Hematopoietic multipotent progenitor cell (in vitro differentiated cells): Measurements from ENCODE around the genes TKT and HESX1.

DNA sequence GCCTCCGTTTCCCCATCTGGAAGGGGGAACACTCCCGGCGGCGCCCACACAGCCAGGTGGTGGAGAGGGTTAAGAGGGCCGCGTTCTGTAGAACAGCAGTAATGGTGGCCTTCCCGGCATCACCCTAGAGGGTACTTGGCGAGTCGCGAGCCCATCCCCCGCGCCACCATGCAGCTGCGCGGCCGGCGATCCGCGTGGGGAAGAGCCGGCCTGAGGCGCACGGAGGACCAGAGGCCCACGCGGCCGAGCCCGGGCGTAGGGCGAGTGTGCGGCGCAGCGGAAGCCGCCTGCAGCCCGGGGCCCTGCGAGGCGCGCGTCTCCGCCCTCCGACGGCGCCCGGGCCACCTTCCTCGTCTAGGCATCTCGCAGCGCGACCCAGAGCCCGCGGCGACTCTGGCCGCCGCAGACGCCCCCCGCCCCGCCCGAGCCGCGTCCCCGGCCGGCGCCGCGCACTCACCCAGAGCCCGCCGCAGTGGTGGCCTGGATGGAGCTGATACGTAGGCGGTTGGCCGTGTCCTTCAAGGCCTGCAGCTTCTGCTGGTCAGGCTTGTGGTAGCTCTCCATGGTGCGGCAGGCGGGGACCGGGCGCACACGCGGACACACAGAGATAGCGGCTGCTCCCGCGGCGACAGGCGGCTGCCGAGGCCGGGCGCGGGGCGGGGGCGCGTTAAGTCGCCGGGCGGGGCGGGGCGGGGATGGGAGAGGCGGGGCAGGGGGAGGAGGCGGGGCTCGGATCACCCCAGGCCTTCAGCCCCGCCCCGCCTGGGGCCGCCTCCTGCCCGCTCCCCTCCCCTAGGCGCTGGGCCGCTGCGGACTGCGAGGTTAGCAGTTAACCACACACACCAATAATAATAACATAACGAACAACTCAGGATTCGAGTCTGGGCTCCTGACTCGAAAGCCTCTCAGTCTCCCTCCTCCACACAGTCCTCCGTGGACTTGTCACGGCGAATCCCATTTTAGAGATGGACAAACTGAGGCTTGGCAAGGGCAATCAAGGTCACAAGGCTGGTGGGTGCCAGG lies at the start of gene TKT:
Gene TKT, minus strand, starts transcription at position 644 of the 1,023 bp plus-strand sequence.
- CAGE, long polyA plus RNA: start-site peak on the minus strand centred at position 635 of the sequence, 72 bp wide, 16,886 reads

- CAGE, long polyA plus RNA: no peak
Measured at GRCh38 chr3:53308049-53308603, 39.2 kb downstream of the DCP1A start.

DNA sequence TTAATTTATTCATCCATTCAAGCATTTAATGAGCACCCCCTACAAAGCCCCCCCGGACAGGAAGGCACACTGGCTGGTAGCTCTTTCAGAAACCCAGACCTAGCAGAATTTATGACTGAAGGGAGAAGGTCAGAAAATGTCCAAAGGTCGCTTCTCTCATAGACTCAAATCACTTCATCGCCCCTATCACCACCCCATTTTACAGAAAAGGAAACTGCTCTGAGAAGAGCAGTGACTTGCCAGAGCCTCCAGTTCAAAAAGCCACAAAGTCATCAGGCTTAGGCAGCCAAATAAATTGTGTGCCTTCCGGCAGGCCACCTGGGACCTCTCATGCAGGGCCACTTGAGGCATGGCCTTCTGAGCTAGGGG lies 2.6 kb downstream of the CHDH start:
- CAGE, long polyA plus RNA: no peak

- CAGE, long polyA plus RNA: no peak
Measured at GRCh38 chr3:53893108-53893511, 1.5 kb upstream of the SELENOK start.

DNA sequence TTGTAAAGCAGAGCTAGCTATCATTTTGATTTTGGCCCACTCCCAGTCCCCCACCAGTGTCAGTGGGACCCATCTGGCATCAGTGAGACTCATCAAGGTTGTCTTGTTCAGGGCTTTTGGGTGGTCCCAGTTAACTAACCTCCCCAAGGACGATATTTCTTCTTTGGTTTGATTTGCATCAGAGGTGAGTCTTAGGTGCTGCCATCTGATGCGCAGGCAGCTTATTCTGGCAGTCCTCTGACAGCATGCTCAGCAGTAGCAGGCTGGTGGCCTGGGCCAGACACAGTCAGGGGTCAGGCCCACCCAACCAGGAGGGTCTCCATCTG lies 312.0 kb downstream of the CACNA2D3 start:
- CAGE, long polyA plus RNA: no peak

DNA sequence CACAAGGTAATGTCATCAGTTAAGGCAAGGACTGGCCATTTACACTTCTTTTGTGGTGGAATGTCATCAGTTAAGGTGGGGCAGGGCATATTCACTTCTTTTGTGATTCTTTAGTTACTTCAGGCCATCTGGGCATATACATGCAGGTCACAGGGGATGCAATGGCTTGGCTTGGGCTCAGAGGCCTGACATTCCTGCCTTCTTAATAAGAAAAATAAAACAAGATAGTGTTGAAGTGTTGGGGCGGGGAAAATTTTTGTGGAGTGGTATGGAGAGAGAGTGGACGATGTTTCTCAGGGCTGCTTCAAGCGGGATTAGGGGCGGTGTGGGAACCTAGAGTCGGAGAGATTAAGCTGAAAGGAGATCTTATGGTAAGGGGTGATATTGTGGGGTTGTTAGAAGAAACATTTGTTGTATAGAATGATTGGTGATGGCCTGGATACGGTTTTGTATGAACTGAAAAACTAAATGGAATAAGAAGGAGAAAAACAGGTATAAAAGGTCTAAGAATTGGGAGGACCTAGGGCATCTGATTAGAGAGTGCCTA lies 293.0 kb downstream of the LRTM1 start:
- CAGE, long polyA plus RNA: no peak

GRCh38 chr3:55555785-55557121 lies 69.1 kb upstream of the WNT5A start:
- CAGE, long polyA plus RNA: no peak

GRCh38 chr3:56365797-56366219 lies 102.5 kb downstream of the ERC2 start:
- CAGE, long polyA plus RNA: no peak

- CAGE, long polyA plus RNA: no peak
Measured at GRCh38 chr3:56566399-56567274, 9.7 kb downstream of the CCDC66 start.

GRCh38 chr3:56593068-56594195 lies 36.5 kb downstream of the CCDC66 start:
- CAGE, long polyA plus RNA: no peak

- CAGE, long polyA plus RNA: no peak
Measured at GRCh38 chr3:56623272-56623901, 59.7 kb downstream of the TASOR start.

GRCh38 chr3:56722240-56722486 lies 39.1 kb upstream of the TASOR start:
- CAGE, long polyA plus RNA: no peak

DNA sequence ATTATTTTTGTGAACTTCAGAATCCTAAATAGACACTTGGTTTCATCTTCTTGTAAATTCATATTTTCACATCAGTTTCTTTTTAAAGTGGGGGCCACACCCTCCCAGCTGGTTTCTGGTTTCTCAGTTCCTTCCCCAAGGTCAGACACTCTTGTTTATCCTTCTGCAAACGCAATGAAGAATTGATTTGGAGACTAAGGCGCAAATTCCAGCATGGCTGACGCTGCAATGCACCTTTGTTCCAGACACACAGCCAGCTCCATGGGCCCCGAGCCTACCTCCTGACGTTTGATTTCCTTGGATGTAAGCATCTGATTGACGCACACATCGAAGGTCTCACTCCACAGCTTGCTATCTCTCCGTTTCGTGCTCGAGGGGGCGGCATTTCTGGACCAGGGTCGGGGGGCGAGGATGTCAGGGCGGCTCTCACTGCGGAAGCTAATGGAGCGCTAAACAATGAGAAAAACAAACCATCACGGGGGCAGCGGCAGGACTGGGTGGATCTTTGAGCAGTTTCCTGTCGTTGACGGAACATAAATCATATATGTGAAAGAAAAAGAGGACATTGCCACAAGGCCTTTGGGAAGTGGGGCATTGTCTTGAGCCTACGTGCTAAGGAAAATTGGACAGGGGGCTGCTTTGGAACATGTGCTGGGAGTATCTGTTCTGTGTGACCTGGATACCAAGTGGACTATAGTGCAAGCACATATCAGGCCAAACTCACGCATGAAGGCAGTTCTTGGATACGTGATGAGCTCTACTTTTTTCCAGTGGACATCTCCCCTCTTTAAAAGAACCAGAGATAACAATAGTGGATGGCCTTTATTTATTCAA lies 46.8 kb downstream of the ARHGEF3 start:
- CAGE, long polyA plus RNA: no peak

- CAGE, long polyA plus RNA: no peak
Measured at GRCh38 chr3:56795169-56795582, 6.6 kb downstream of the ARHGEF3 start.

DNA sequence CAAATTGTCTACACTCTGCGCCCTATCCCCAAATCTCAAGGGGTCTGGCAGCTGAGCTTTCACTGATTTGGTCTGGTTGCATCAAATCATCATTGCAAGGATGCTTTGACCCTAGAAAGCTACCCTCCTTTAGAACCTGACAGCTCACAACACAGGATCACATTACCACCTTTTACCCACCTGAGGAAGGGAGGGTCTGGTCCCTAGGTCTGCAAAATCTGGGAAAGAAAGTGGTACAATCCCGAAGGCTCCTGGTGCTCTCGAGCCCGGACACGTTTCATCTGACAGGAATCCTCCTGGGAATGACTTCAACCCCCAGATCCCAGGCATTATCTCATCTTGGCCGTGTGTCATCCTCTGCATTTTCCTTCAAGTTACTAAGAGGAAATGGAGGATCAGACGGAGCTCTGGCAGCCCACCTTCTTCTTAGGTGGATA lies 37.9 kb upstream of the ARHGEF3 start:
- CAGE, long polyA plus RNA: no peak

- CAGE, long polyA plus RNA: no peak
Measured at GRCh38 chr3:56849513-56850160, 47.9 kb upstream of the ARHGEF3 start.

DNA sequence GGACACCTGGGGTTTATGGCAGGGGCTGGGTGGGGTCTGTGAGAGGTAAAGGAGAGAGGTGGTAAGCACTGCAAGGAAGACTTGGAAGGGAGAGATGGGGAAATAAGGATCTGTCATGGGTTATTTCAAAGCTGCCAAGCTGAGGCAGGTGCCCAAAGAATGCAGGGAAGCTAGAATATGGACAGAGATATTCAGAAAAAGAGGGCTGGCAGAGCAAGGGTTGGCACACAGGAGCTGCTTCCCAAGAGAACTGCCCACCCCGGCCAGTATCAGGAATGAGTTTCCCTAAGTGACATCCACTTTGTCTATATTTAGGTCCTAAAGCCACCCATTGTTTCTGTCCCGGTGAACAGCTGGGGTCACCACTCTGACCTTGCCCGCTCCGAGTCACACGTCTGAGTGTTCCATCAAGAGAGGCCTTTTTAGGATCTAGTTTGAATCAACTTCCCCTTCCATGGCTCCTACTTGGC lies 109.5 kb upstream of the ARHGEF3 start:
- CAGE, long polyA plus RNA: no peak

DNA sequence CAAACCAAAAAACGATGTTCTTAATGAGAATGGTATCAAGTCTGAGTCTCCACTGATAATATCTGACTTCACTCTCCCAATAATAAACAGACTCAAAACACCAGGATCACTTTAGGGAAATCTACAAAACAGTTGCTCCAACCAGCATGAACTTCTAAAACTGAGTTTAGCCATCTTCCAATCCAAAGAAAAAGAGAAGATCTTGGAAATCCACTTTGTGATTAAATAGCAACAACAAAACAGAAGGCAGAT lies 113.8 kb upstream of the ARHGEF3 start:
- CAGE, long polyA plus RNA: no peak

DNA sequence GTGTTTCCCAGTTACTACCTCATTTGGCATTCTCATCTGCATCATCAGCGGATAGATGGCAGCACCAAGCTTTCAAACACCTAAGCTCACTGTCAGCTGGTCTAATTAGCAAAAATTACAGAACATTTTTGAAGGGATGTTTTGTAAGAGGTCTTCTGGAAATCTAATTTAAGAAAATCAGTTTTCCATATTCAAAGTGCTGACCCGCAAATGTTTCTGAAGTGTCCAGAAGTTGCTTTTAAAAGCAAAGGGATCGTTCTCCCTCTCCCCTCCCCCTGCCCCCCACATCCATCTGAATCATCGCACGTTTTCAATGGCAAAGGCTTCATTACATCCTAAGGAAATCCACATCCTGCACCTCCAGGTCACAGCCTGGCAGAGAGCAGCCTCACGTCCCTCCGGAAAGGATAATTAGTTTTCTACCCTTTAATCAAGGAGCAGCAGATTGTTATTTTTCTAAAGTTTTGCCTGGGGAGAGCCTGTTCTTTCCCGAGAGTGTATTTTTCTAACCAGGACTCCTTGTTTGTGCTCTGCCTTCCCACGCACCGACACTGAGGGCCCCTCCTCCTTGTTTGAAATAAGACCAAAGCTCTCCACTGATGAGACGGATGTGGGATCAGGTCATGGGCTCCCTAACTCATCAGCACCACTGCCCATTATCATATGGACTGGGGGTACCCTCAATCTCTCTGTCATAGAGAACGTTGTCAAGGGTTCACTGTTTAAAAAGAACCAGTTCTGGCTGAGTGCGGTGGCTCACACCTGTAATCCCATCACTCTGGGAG lies 85.9 kb upstream of the SPATA12 start:
- CAGE, long polyA plus RNA: no peak

DNA sequence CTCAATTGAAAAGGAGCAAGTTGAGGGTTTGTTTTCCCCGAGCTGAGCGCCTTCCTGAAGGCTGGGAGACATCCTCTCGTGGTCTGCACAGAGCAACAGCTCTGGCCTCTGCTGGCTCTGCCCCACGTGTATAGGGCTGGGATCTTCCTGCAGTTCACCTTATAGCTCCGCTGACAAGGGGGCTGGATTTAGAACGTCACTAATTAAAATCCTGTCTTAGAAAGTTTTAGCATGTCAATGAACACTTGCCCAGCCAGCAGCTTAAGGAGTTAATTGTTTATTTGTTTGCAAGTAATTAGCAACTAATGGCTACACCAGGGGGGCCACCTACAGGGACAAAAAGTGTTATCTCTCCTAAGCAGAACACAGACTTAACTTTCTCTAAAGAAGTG lies at the start of gene HESX1:
Gene HESX1, minus strand, starts transcription at position 132 of the 392 bp plus-strand sequence.
- CAGE, long polyA plus RNA: no peak